ENCODE results near the gene SUPT3H.

DNA sequence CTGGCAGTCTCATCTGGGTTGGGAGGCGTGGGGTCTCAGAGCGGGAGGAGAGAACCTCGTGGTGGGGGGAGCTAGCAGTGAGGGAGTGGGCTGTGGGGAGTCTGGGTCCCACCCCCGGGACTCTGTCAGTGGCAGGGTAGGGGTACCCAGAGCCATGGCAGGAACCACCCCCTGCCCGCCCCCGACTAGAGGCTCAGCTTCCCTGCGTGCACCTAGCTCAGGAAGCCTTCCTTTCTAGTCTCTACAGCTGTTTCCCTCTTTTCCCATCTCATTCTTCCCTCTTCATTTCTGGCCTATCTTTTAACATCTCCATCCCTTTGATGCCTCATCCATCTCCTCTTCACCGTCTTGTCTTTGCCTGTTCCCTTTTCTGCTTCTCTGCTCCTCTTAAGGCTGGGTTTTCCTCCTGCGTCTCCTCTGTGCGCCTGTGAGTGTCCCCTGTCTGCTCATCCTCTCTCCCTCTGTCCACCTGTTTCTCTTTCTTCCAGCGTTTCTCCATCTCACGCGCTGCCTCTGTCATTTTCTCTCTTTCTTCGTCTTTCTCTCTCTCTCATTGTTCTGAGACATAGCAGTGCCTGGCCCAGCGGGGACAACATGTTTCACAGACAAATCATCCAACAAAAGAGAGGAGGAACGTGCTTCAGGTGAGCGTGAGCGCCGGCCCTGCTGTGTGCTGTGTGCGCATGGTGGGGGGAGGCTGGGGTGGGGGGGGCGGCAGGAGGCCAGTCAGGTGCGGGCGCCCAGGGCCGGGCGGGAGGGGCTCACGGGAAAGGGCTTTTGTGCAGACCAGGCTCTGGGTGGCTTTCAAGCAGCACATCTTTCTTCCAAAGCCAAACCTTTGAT, 121.0 kb downstream of the VEGFA start:
- RRBS: 10% methylated on average over 3 of the region's 26 CpGs

DNA sequence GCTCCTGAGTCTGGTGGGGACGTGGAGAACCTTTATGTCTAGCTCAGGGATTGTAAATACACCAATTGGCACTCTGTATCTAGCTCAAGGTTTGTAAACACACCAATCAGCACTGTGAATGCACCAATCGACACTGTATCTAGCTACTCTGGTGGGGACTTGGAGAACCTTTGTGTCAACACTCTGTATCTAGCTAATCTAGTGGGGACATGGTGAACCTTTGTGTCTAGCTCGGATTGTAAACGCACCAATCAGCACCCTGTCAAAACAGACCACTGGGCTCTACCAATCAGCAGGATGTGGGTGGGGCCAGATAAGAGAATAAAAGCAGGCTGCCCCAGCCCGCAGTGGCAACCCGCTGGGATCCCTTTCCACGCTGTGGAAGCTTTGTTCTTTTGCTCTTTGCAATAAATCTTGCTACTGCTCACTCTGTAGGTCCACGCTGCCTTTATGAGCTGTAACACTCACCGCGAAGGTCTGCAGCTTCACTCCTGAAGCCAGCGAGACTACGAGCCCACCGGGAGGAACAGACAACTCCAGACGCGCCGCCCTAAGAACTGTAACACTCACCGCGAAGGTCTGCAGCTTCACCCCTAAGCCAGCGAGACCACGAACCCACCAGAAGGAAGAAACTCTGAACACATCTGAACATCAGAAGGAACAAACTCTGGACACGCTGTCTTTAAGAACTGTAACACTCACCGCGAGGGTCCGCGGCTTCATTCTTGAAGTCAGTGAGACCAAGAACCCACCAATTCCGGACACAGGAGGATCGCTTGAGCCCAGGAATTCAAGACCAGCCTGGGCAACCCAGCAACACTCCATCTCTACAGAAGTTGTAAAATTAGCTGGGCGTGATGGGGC, 128.5 kb downstream of the MRPL14 start:
- RRBS: no CpG with 5 or more reads among the region's 28 CpGs

DNA sequence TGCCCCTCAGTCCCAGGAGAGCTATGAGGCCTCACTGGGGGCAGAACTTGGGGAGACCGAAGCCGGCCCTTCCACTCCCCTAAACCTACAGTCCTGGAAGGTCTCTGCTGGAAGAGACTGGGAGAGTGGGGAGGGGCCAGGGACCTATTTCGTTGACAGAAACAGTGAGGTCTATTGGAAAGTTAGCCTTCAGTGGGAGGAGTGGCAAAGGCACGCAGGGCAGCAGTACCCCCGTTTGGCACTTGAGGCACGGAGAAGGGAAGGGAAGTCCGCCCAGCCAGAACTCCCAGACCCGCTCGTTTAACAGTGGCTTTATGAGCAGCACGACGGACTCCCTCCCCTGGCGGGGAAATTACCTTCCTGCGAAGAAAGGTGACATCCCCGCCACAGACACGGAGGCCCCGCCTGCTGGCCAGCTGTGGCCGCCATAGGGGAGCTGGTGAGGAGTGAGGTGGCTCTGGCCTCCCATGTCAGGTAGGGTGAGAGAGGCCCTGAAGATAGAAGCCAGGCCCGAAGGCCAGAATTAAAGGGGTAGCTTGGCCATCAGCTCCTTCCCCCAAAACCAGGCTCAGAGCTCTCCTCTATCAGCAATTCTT, 123.9 kb downstream of the MRPL14 start:
- RRBS: no CpG with 5 or more reads among the region's 18 CpGs

DNA sequence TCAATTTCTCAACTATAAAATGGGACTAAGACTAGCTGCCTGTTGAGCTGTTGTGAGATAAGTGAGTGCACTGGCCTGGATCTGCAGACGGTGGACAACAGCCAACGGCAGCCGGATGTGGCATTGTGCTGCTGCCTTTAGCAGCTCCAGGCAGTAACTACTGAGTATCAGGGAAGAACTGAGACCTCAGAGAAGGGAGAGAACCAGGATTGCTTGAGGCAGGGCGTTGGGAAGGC, 67.9 kb downstream of the MRPL14 start:
- RRBS: no CpG with 5 or more reads among the region's 4 CpGs

GRCh38 chr6:44066461-44067084, 60.7 kb downstream of the MRPL14 start:
- RRBS: no CpG with 5 or more reads among the region's 5 CpGs

GRCh38 chr6:44134133-44134780, 6.9 kb downstream of the TMEM63B start:
- RRBS: no CpG with 5 or more reads among the region's 11 CpGs

DNA sequence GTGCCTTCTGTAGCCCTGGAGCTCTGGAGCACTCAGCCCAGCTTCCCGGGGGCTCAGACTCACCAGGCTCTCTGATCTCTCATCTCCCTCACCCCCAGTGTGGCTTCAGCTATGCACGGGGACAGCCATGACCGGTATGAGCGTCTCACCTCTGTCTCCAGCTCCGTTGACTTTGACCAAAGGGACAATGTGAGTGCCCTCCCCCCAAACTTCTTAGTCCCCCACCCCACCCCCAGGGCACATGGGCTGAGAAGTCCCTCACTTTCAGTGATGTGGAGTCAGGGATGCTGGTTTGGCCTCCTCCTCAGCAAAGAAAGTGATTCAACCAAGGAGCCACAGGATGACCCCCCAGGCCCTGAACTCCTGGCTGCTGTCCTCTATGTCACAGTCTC, 8.9 kb downstream of the TMEM63B start:
- RRBS: 82% methylated on average over 3 of the region's 5 CpGs

DNA sequence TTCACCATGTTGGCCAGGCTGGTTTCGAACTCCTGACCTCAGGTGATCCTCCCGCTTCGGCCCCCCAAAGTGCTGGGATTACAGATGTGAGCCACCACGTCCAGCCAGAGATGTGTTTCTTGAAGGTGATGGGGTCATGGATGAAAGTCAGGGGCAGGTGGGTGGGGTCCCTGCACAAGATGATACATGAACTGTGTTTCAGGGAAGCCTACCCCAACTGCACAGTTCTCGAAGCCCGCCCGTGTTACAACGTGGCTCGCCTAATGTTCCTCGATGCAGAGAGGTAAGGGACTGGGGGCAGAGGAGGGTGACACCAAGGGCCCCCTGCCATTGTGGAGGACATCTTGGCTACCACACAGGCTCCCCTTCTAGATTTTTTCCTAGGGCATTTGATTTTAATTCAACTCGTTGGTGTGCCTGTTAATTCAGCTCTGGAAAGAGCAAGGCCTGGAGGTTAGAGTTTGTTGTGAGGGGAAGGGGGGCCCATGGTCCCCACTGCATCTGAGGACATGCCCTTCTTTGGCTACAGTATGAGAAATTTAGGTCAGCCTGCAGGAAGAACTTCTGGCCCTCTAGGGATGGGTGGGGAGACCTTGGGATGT, 11.9 kb upstream of the CAPN11 start:
- RRBS: no CpG with 5 or more reads among the region's 11 CpGs

DNA sequence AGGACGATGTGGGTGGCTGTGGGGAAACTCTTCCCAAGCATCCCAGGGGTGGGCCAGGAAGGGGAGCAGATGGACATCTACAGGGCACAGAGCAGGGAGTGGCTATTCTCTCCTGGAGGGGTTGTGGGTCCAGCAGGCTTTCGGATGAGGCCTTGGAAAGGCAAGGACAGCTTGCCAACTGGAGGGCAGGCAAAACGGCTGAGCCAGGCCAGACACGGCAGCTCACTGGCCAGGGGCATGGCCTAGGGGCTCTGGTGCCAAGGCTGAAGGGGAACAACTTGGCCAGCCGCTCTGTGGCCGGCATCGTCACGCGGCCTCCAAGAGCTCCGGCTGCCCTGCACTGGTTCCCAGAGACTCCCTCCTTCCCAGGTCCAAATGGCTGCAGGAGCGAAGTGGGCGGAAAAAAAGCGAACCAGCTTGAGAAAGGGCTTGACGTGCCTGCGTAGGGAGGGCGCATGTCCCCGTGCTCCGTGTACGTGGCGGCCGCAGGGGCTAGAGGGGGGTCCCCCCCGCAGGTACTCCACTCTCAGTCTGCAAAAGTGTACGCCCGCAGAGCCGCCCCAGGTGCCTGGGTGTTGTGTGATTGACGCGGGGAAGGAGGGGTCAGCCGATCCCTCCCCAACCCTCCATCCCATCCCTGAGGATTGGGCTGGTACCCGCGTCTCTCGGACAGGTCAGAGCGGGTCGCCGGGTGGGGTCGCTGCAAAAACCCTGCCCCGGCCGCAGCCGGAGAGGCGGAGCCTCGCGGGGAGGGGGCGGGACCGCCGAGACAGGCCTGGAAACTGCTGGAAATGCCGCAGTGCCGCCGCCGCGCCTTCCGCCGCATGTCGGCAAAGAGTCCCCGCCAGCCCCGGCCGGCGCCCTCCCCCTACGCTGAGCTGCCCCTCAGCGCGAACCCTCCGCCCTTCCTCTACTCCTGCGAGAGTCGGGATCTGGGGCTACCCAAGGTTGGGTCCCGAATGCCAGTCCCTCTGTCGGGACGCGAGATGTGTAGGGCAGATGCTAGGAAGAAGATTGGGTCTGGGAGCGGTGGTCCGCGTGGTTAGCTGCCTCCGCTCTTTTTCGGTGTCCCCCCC, 891 bp upstream of the HSP90AB1 start:
- RRBS: no CpG with 5 or more reads among the region's 71 CpGs

GRCh38 chr6:44251286-44251630, 4.4 kb downstream of the HSP90AB1 start:
- RRBS: no CpG with 5 or more reads among the region's 3 CpGs

- RRBS: no CpG with 5 or more reads among the region's 4 CpGs
Observed at GRCh38 chr6:44258022-44258216, 591 bp upstream of the SLC35B2 start.

DNA sequence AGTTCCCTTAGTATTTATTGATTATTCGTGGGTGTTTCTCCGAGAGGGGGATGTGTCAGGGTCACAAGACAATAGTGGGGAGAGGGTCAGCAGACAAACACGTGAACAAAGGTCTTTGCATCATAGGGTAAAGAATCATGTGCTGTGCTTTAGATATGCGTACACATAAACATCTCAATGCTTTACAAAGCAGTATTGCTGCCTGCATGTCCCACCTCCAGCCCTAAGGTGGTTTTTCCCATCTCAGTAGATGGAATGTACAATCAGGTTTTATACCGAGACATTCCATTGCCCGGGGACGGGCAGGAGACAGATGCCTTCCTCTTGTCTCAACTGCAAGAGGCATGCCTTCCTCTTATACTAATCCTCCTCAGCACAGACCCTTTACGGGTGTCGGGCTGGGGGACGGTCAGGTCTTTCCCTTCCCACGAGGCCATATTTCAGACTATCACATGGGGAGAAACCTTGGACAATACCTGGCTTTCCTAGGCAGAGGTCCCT, 14.2 kb upstream of the SPATS1 start:
- RRBS: no CpG with 5 or more reads among the region's 11 CpGs

- RRBS: no CpG with 5 or more reads among the region's 7 CpGs
Observed at GRCh38 chr6:45376739-45377160, 984 bp downstream of the SUPT3H start.

- RRBS: 2% methylated on average over 8 of the region's 95 CpGs
Observed at GRCh38 chr6:45377161-45378337, at the start of gene SUPT3H. Gene SUPT3H, minus strand, starts transcription at chr6:45377934.

GRCh38 chr6:45423693-45423976, 45.9 kb upstream of the SUPT3H start:
- RRBS: 0% methylated on average over 5 of the region's 29 CpGs

DNA sequence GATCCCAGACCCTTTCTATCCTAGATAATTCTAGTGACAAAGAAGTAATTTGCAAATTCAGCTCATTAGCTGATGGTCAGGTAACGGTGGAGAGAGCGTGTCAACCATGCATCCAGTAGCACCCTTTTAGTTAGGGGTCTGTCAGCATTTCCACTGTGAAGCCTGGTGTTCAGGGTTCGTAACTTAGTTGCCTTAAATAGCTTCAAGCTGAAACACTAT, 48.5 kb upstream of the SUPT3H start:
- RRBS: no CpG with 5 or more reads among the region's 3 CpGs

- RRBS: no CpG with 5 or more reads among the region's 6 CpGs
Observed at GRCh38 chr6:45504938-45505493, 127.3 kb upstream of the SUPT3H start.

DNA sequence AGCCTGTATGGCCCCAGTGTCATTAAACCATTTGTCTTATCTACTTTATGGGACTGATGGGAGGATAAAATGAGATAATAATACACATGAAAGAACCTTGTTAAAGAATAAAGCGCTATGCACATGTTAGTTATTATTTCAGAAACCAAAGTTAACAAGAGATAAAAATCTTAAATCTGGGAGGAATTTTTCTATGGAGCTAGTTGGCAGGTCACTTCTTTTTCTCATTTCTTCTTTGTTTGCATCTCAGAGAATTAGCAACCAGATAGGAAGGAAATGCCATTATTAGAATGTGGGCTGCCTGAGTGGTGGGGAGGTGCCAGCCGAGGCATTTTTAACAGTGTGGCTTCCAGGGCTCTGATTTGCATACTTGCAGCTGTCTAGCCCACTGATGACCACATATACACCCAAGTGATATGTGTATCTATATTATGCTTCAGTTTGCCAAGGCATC, 206.8 kb downstream of the CLIC5 start:
- RRBS: no CpG with 5 or more reads among the region's 2 CpGs

DNA sequence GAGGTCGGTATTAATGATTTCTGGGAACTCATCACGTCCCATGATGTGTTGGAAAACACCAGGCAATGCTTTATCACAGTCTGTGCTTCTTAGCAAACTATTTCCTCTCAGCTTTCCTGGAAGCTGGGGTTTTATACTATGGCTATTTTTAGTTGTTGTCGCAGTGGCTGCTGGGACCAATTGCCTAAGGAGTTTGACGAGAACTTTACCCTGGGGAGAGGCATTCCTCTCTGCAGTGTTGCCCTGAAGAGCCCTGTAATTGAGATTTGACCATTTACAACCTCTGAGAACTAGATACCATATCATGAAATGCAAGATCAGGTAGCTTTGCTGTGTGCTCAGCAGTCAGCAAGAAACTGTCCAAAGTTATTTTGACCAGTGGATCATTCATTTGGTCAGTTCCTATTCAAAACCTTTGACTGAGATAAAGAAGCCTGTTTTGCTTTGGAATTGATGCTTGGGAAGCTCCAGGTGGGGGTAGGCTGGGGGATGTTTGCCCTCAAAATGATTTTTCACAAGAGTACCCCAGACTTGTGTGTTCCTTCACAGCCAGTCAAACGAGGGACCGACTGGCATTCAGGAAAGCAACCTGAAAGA, 38.0 kb upstream of the CLIC5 start:
- RRBS: no CpG with 5 or more reads among the region's 6 CpGs

DNA sequence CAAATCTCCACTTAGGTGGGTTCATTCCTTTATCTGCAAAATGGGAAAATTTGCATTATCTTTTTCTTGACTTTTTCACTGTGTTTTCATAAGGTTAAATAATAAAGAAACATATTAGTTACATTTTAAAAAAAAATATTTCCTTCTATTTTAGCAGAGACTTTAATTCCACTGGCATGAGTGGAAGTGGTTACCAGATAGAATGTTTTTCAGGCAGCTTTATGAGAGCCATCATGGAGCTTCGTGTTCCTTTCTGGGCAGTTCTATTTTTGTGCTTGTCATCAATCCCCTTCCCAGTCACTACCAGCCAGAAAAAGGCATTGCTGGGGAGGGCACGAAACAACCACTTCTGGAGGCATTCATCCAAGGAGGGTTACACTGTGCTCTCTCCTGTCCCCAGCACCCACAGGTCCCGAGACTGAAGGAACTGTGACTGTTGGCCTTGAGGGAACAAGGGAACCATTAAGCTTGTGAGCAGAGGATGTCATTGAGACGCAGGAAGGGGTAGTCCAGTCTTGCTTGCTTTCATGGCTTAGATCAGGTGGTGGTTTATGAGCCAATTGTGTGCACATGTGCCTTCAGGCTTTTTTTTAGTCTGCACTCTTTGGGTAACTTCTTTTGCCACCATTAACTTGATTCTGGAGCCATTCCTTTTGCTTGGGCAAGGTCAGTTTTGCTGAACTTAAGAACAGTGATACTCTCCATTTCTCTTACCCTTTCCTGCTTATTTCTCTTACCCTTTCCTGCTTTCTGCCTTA, 20.1 kb upstream of the ENPP5 start:
- RRBS: no CpG with 5 or more reads among the region's 4 CpGs